ENCODE measurements around the genes SMARCAL1 and IGFBP2.

DNA sequence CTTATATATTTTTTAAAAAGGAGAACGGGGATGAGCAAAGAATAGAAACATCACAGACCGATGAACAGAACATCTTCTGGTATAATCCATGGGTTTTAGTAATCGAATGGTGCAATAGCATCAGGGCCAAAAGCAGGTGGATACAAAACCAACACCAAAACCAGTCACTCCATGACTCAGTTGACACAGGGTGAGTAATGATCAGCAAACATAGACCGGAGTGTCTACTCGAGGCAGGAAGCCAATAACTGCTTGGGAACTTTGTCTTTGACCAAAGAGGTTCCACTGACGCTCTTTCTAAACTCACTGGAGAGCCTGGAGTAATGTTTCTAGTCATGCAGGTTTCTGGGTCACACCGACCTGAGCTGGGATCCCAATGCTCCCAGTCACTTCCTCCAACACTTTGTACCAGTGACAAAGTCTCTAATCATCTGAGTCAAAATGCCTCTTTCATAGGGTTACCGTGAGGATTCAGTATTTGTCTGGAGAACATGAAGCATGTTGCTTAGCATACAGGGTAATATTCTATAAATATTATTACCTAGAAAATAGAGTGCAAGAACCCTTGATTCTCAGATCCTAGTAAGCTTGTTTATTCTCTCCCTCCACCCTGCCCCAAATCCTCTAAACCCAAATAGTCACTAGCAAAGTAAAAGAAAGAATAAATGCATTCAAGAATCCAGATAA is 30.8 kb downstream of the MREG start:
- PRO-cap: no peak

- PRO-cap: no peak
Measured at GRCh38 chr2:216015561-216015896, 2.2 kb upstream of the MREG start.

GRCh38 chr2:216082464-216083277 is 952 bp downstream of the TMEM169 start:
- PRO-cap: no peak

- PRO-cap: no peak
Measured at GRCh38 chr2:216179135-216180303, 70.4 kb downstream of the XRCC5 start.

GRCh38 chr2:216411985-216413029 is at the start of gene SMARCAL1:
Gene SMARCAL1, plus strand, starts transcription at chr2:216412484.
- PRO-cap: no peak

GRCh38 chr2:216455865-216456394 is 42.7 kb upstream of the RPL37A start:
- PRO-cap: no peak

GRCh38 chr2:216503396-216504387 is 5.0 kb downstream of the RPL37A start:
- PRO-cap: no peak

- PRO-cap: no peak
Measured at GRCh38 chr2:216540737-216541529, 42.3 kb downstream of the RPL37A start.

DNA sequence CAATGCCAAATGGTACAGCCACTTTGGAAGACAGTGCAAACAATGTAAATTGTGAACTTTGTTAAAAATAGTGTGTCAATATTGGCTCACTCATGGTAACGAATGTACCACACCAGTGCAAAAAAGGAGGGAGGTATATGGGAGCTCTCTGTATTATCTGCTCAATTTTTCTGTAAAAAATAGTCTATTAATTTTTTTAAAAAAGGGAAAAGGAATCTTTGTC is 61.6 kb upstream of the IGFBP2 start:
- PRO-cap: no peak

DNA sequence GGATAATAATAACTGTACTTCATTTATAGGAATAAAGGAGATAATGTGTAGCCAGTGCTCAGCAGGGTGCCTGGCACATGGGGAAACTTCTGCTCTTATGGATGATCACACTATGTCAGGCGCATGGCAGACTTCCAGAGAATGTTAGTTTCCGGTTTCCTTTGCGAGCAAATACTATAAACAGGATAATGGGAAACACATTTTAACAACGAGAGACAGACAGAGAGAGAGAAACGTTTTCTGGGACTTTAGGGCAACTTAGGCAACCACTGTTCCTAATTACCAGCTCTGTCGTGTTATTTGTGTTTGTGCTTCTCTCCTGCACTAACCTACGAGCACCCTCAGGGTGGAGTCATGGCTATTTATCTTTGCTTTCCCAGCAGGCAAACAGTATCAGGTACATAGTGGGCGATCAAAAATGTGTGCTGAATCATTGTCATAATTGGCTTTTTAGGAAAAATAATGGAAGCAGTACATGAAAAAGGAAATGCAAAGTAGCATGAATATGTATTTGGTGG is 36.9 kb upstream of the IGFBP2 start:
- PRO-cap: no peak

GRCh38 chr2:216632956-216633531 is at the start of gene IGFBP2:
Gene IGFBP2, plus strand, starts transcription at chr2:216633420.
- PRO-cap: no peak

- PRO-cap: no peak
Measured at GRCh38 chr2:216659305-216659878, 26.2 kb downstream of the IGFBP2 start.

GRCh38 chr2:216674976-216676078 is 20.0 kb downstream of the IGFBP5 start:
- PRO-cap: no peak

- PRO-cap: no peak
Measured at GRCh38 chr2:216807673-216808342, 52.1 kb downstream of the TNP1 start.

DNA sequence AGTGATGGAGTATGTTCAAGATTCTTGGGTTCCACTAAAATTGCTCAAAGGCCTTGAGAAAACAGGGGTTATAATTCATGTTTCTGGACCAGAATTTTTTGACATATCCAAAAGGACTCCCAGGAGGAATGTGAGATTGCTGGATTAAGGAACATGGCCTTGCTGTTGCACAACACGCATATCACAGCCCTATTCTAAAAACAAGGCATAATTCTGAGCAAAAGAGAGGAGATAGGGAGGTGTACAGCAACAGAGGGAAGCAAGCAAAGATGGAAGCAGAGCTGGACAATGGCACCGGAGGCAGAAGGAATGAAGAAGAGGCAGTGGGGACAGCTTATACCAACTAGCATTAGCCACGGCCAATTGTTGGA is 111.8 kb upstream of the TNP1 start:
- PRO-cap: no peak

- PRO-cap: no peak
Measured at GRCh38 chr2:217383299-217383973, 523.6 kb upstream of the TNP1 start.

DNA sequence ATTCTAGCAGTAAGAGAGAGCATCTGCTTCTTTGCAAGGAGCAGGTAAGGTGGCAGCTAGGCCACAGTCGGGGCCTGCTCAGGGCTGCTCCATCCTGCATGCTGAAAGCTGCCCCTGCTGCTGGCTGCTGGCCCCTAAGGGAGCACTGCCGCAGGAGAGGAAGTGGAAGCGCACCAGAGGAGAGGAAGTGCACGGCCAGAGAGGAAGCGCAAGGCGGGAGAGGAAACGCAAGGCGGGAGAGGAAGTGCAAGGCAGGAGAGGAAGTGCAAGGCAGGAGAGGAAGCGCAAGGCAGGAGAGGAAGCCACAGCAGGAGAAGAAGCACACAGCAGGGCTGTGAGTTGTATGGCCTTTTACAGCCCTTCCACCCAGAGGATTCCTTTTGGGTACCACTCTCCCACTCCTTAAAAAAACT is 539.0 kb upstream of the TNP1 start:
- PRO-cap: no peak

DNA sequence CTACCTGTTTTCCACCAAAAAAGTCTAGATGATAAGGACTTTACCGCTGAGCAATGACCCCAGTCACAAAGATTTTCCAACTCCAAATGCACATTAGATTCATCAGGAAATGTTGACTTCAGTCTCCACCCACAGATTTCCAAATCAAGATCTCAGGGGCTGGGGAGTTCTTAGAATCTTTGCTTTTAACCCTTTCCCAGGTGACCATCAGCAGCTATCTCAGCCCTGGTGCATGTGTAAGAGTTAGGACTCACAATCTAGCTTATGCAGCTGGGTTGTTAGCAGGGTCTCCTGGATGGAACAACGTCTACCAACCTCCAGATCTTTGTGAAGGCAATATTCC is 316.4 kb downstream of the TNS1 start:
- PRO-cap: no peak

GRCh38 chr2:217801673-217802186 is 201.1 kb downstream of the TNS1 start:
- PRO-cap: no peak

DNA sequence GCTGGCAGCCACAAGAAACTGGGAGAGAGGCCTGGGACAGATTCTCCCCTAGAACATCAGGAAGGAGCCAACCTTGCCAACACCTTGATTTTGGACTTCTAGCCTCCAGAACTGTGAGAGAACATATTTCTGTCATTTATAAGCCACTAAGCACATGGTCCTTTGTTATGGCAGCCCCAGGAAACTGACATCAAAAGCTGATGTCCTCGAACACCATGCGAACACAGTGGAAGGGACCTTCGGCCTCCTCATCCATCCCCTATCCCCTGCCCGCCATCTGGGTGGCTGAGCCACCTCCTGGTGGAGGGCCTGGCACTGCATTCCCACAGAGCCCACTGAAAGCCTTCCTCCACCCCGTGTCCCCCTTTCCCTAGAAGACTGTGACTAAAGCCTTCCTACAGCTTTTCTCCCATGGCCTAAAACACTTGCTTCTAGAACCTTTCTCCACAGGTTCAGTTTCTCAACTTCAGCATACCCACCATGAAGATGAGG is 187.5 kb downstream of the TNS1 start:
- PRO-cap: no peak

Measured in neutrophil (primary cell).